ENCODE measurements around a stretch of chrX.

DNA sequence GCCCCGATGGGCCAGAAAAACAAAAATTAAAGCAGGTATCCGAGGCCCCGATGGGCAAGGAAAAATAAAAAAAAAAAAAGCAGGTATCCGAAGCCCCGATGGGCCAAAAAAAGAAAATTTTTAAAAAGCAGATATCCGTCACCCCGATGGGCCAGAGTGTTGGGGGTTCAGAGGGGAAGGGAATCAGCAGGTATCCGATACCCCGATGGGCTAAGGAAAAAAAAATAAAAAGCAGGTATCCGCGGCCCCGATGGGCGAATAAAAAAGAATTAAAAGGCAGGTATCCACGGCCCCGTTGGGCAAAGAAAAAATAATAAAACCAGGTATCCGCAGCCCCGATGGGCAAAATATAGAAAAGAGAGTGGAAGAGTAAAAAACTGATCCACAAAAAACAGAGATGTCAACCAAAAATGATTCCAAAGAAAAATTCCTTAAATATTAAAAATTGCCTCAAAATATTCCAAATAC lies 289.1 kb downstream of the CHIC1 start:
- RRBS: no CpG with 5 or more reads among the region's 17 CpGs
CAGE:
- cytosol, long polyA plus RNA: no peak
- long polyA plus RNA: start-site peak on the minus strand centred at position 47 of the sequence, 101 bp wide, 24 and 53 reads in 2 replicates; start-site peak on the minus strand centred at position 394 of the sequence, 229 bp wide, 90 and 95 reads in 2 replicates
- nucleus, long polyA plus RNA: start-site peak on the minus strand centred at position 200 of the sequence, 961 bp wide, 7,224 and 4,571 reads in 2 replicates

DNA sequence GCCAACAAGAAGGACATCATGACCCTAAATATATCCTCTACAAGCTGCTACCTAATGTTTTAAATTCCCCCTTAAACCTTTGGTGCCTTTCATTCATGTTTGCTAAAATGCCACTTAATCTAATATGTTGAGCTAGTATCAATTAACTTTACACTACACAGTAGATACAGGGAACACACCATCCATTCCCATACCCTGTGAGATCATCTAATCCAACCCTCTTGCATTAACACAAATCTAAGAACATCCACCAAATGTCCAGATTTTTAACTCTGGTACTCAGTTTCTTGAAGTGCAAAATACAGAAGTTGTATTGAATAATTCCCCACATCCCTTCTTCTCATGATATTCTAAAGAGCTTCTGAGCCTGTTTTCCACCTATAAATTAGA lies 82.0 kb upstream of the ZCCHC13 start:
CAGE:
- cytosol, long polyA plus RNA: no peak
- long polyA plus RNA: no peak
- nucleus, long polyA plus RNA: no peak

DNA sequence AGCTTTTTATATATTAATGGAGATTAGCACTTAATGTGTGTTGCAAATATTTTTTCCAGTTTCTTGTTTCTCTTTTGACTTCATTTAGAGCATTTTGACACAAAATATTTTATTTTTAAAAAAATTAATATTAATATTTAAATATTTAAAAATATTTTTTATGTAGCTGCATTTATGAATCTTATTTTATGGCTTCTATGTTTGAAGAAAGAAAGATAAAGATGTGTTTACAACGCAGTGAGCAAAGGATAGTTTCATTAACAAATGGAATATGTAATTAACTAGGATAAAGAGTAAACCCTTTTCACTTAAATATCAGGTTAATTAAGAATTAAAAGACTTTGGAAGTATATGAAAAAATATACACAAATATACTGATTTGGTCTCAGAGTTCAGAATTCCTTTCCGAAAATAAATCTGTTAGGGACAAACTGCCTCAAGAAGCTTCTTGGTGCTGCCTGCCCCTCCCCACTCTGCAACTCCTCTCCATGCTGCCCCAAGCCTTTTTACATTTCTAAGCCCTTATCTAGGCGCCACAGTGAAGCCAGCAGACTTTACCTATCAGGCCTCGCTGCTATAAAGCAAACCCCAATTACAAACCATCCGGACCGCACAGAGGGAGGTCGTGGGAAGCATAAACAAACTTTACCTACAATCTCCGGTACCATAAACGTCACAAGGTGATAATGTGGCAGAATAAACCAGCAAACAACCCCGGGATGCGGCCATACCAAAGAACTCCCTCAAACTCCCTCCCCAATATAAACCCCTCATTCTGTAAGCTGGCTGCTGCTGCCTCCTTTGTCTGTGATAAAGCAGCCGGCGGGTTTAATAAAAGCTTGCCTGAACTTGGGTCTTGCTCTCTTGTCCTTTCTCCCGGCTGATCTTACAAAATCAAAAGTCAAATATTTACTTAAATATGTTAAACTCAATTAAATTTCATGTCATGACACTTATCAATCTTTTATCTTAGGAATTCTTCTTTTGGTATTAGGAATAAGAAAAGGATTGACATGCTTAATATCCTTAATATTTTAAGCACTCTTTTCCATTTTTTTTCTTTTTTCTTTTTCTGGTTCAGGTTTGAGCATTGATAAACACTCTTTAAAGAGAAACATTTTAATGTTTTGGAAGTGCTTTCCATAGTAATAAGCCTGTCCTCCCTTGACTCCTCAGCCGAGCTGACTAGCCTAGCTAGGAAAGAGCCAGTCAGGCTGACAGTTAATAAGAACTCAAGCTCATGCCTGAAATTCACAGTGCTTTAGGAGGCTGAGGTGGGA lies 54.0 kb upstream of the ZCCHC13 start:
- RRBS: 98% methylated on average over 3 of the region's 15 CpGs
CAGE:
- cytosol, long polyA plus RNA: no peak
- long polyA plus RNA: no peak
- nucleus, long polyA plus RNA: no peak

- RRBS: no CpG with 5 or more reads among the region's 33 CpGs
CAGE:
- cytosol, long polyA plus RNA: no peak
- long polyA plus RNA: no peak
- nucleus, long polyA plus RNA: no peak
Observed at GRCh38 chrX:74422565-74423045, 1.3 kb downstream of the SLC16A2 start.

DNA sequence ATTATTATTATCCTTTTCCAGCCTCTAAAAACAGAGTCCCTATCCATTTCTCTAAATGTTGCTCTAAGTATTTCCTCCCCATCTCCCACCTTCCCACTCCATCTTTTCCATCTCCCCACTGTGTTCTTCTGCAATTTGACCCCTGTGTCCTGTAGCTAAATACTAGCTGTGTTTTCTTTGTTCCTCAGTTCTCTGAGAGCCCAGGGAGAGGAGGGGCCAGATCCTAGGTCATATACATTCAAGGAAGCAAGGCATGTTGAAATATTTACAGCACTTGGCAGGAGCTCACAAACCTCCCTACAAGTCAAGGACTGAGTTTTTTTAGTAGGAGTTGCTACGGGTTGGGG lies 10.5 kb downstream of the SLC16A2 start:
- RRBS: no CpG with 5 or more reads among the region's 1 CpG
CAGE:
- cytosol, long polyA plus RNA: no peak
- long polyA plus RNA: no peak
- nucleus, long polyA plus RNA: no peak

DNA sequence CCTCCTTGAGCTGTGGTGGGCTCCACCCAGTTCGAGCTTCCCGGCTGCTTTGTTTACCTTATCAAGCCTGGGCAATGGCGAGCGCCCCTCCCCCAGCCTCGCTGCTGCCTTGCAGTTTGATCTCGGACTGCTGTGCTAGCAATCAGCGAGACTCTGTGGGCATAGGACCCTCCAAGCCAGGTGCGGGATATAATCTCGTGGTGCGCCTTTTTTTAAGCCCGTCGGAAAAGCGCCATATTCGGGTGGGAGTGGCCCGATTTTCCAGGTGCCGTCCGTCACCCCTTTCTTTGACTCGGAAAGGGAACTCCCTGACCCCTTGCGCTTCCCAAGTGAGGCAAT lies 130.8 kb downstream of the NEXMIF start:
- RRBS: no CpG with 5 or more reads among the region's 19 CpGs
CAGE:
- cytosol, long polyA plus RNA: no peak
- long polyA plus RNA: no peak
- nucleus, long polyA plus RNA: no peak

- RRBS: no CpG with 5 or more reads among the region's 2 CpGs
CAGE:
- cytosol, long polyA plus RNA: no peak
- long polyA plus RNA: no peak
- nucleus, long polyA plus RNA: no peak
Observed at GRCh38 chrX:75004640-75005023, 79.4 kb upstream of the NEXMIF start.

DNA sequence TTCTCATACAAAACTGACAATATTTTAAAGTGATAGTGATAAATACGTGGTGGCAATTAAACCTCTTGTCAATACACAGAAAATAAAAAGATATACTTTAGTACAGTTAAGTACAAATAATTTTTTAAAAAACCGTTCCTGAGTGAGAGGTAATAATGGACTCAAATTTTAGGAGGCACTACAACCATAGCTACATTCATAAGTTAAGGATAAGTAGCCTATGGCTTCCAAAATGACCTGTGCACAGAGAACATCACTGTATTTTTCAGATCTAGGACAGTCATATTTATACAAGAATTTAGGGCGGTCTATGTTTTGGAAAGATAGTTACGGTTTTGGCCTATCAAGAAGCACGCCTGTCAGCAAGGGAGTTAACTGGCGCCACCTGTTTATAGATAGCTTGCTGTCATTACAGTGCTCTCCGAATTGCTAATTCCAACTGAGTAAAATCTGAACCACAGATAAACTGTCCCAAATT lies 775 bp downstream of the ABCB7 start:
- RRBS: no CpG with 5 or more reads among the region's 7 CpGs
CAGE:
- cytosol, long polyA plus RNA: no peak
- long polyA plus RNA: no peak
- nucleus, long polyA plus RNA: no peak

GRCh38 chrX:75522426-75522839 lies 404 bp downstream of the ZDHHC15 start:
- RRBS: no CpG with 5 or more reads among the region's 7 CpGs
CAGE:
- cytosol, long polyA plus RNA: no peak
- long polyA plus RNA: no peak
- nucleus, long polyA plus RNA: no peak

DNA sequence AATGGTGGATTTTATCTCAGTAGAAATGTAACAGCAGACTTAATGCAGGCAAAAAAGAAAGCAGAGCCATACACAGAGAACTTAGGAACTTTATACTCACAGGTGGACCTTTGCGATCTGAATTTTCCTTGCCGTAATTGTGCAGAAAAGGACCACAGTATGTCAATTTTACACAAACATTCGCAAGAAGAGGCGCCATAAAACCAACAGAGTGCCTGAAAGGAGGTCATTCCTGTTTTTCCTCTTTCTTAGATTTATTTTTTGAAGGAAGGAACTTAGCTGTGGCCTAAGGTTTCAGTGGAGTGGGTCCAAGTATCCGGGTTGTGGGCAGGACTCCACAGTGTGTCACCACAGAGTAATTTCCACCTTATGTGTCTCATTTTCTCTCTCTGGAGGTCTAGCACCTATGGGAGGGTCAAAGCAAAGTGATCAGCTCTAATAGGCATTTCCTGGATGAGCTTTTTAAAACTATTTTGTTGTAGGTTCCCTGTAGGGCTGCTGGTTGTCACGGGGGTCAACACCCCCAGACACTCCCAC lies 24.7 kb upstream of the PBDC1 start:
- RRBS: no CpG with 5 or more reads among the region's 6 CpGs
CAGE:
- cytosol, long polyA plus RNA: no peak
- long polyA plus RNA: no peak
- nucleus, long polyA plus RNA: no peak

DNA sequence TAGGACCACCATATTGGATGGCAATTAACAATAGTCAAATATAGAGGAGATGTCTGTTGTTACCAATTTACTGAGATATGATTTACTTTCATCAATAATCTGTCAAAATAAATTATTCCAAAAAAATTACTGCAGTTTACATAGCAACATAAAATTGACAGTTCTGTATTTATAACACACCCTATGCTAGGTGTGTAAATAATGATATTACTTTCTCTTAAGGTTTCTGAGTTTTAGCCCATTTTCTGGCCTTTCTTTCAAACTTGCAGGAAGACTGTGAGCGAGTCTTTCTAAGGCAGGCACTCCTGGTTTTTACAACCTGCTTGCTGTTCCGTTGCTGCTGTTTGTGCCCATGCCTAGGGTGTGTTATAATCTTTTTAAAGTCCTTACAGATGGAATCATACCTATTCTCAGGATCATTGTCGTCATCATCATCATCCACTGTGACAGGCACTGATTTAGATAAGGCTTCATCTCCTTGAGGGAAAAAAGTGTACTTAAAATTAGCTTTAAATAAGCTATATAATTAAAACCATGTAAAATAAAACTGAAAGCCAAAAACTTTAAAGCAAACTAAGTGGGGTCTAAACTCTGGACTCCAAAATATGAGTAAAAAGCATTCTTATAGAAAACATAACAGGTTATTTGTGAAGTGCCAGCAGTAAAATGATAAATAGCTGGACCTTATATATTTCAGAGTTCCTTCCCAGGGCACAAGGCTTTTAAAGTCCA lies 110.0 kb downstream of the ATRX start:
- RRBS: no CpG with 5 or more reads among the region's 3 CpGs
CAGE:
- cytosol, long polyA plus RNA: no peak
- long polyA plus RNA: no peak
- nucleus, long polyA plus RNA: no peak

- RRBS: no CpG with 5 or more reads among the region's 10 CpGs
CAGE:
- cytosol, long polyA plus RNA: no peak
- long polyA plus RNA: no peak
- nucleus, long polyA plus RNA: no peak
Observed at GRCh38 chrX:77845980-77846539, 49.2 kb downstream of the MAGT1 start.

DNA sequence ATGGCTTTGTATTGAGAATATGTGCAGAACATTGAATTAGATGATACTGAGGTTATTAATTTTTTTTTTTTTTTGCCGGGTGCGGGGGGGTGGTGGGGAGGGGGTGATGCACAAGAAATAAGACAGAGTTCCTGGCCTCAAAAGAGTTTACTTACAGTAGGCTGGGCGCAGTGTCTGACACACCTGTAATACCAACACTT lies 908 bp downstream of the ATP7A start:
- RRBS: no CpG with 5 or more reads among the region's 3 CpGs
CAGE:
- cytosol, long polyA plus RNA: no peak
- long polyA plus RNA: no peak
- nucleus, long polyA plus RNA: no peak

GRCh38 chrX:78109507-78110142 lies 5.6 kb downstream of the PGK1 start:
- RRBS: no CpG with 5 or more reads among the region's 3 CpGs
CAGE:
- cytosol, long polyA plus RNA: no peak
- long polyA plus RNA: no peak
- nucleus, long polyA plus RNA: no peak

DNA sequence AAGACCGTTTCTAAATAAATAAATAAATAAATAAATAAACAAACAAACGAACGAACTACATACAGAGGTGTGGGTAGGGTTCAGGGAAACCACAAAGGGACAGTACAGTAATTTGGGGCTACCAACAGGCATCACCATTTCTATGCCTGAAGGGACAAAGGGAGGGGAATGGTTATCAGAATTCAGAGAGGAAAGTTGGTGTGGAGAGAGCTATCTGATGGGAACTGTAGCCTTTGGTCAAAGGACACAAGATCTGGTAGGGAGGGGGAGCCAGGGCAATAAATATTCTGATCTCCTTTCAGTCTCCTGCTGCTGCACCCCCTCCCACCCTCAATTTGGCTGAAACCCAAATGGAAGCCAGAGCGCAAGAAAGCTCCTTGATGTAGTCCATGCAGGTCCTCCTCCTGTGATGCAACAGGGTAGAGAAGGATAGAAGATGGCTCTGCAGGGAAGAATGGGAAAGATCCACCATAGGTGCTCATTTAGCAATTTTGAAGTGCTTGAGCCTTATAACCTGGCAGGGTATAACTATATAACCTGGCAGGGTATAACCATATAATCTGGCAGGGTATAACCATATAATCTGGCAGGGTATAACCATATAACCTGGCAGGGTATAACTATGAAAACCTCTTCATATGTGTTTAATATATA lies 14.6 kb downstream of the PGK1 start:
- RRBS: no CpG with 5 or more reads among the region's 4 CpGs
CAGE:
- cytosol, long polyA plus RNA: no peak
- long polyA plus RNA: no peak
- nucleus, long polyA plus RNA: no peak

DNA sequence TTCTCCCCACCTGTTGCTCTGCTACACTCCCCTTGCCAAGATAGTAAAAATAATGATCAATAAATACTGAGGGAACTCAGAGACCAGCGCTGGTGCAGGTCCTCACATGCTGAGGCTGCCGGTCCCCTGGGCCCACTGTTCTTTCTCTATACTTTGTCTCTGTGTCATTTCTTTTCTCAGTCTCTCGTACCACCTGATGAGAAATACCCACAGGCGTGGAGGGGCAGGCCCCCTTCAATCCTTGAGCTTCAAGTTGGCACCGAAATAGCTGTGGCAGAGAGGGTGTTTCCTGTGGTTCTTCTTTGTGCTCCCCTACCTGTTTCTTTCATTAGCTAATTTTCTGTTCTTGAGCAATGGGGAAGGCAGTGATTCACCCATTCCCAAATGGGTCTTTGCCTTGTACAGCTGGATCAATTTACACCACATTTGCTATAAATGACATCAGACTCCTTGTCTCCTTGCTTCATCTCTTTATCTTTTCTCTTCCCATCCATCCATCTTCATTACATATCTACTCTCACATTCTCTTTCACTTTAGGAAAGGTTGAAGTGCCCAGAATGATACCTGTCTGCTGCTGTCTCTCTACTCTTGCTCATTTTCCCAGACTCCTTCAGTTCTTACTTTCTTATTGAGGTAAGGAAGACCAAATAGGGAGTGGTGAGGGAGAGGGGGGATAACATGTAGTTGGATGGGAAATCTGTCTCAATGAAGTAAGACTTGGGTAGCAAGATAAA lies 2.1 kb upstream of the CYSLTR1 start:
- RRBS: no CpG with 5 or more reads among the region's 5 CpGs
CAGE:
- cytosol, long polyA plus RNA: no peak
- long polyA plus RNA: no peak
- nucleus, long polyA plus RNA: no peak

DNA sequence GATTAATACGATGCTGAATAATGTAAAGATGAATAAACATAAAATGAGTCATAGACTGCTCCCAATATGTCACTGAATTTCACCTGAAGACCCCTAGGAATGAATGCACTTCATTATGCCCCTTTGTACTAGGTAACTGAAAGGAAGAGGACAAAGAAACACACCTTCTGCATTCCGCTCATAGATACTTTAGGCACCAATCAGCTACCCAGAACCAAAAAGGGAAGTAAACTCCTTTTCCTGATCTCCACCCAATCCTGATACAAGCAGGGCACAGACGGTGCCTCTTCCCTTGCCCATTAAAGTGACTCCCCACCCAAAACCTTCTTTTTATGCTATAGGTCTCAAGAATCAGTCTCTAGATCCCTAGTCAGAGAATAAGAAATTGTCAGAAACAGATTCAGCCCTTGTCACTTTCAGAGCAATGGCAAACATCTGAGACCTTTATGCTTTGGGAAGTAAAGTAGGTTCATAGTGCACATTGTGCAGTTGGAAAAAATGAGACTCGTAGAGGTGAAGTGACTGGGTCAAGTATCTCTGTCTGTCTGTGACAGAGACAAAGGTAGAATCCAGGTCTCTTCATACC lies 2.3 kb downstream of the GPR174 start:
- RRBS: no CpG with 5 or more reads among the region's 4 CpGs
CAGE:
- cytosol, long polyA plus RNA: no peak
- long polyA plus RNA: no peak
- nucleus, long polyA plus RNA: no peak

- RRBS: no CpG with 5 or more reads among the region's 2 CpGs
CAGE:
- cytosol, long polyA plus RNA: no peak
- long polyA plus RNA: no peak
- nucleus, long polyA plus RNA: no peak
Observed at GRCh38 chrX:80692855-80693130, 116.9 kb downstream of the BRWD3 start.

GRCh38 chrX:81121495-81122180 lies 80.1 kb downstream of the HMGN5 start:
- RRBS: no CpG with 5 or more reads among the region's 27 CpGs
CAGE:
- cytosol, long polyA plus RNA: no peak
- long polyA plus RNA: no peak
- nucleus, long polyA plus RNA: no peak

- RRBS: no CpG with 5 or more reads among the region's 2 CpGs
CAGE:
- cytosol, long polyA plus RNA: no peak
- long polyA plus RNA: no peak
- nucleus, long polyA plus RNA: no peak
Observed at GRCh38 chrX:81238420-81238650, 36.4 kb downstream of the SH3BGRL start.